SUDHL5 (cell line): Measurements from ENCODE around the genes SNED1 and DTYMK.

DNA sequence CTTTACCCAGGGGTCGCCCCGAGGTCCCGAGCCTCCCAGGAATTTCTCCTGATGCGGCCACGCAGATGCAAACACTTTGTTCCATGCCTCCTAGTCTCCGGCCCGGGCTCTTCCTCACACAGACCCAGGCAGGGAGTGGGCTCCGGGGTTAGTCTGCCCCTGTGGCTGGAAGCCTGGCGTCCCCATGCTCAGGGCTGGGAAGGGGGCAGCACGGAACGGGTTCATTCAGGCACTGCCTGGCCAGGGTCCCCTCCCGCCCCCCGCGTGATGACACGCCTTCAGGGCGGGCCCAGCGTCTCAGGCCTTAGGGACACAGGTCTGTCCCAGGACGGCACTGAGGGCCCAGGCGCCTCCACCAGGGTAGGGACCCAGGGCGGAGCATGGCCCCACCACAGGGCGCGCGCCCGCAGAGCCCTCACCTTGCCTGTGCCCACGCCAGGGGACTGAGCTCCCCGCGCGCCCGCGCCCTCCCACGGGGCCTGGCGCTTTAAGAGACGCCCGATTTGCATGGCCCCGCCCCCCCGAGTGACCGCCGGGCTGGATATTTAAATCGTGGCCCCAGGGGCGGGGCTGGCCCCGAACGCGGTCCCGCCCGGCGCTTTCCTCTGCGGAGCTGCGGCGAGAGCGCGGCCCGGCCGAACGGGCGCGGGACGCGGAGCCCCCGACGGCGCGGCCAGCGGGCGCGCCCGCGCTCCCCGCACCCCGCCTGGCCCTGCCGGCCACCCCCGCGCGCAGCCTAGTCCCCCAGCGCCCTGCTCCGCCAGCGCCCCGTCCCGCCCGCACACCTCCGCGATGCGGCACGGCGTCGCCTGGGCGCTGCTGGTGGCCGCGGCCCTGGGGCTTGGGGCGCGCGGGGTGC lies at the start of gene SNED1:
TSS of gene SNED1 (plus strand) at position 573 of the 859 bp plus-strand sequence.
- PRO-cap: no peak

GRCh38 chr2:241018800-241019740 lies 20.7 kb downstream of the SNED1 start:
- PRO-cap: no peak

- PRO-cap: no peak
Measured at GRCh38 chr2:241055374-241055941, 46.6 kb downstream of the MTERF4 start.

DNA sequence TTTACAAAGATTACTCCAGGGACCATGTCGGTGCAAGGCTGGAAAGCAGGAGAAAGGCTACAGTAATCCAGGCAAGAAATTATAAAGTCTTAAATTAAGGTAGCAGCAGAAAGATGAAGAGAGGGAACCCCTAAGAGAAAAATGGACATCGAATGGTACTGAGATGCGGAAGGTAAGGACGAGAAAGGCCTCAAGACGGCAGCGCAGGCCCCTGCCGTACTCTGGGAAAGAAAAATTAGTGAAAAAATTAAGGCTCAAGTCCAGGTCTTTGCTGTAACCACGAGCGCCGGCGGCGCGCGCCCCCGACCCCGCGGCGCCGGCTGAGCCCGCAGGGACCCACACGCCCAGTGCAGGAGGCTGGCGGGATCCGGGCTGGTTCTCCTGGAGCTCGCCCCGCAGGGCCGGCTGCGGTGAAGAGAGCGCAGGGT lies 584 bp downstream of the PASK start:
- PRO-cap: no peak

DNA sequence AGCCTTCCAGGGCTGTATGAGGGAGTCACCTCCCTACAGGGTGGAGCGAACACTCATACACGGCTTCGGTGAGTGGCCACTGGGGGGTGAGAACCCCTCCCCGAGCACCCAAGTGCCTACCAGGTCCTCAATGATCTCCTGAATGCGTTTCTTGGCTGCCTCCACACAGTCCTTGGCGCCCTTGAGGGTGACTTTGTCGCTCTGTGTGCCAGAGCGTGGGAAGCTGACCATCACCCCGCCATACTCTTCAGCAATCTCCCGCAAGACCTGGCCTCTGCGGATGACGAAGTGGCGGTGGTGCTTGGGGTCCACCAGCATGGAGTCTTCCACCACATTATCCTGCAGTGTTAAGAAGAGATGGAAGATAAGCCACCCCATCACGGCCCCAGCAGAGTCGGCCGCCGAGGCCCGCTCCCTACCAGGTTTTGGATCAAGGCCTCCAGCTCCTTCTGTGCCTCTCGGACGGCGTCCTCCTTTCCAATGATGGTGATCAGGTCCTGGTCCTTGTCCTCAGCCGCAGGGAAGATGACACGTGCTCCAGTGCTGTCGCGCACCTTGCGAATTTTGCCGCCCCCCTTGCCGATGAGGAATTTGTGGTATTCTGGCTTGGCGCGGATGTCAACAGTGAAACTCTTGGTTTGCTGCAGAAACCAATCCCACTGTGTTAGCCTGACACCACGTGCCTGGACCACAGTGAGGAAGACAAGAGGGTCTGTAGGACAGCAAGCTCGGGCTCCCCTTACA lies 51.2 kb downstream of the ANO7 start:
- PRO-cap: no peak

DNA sequence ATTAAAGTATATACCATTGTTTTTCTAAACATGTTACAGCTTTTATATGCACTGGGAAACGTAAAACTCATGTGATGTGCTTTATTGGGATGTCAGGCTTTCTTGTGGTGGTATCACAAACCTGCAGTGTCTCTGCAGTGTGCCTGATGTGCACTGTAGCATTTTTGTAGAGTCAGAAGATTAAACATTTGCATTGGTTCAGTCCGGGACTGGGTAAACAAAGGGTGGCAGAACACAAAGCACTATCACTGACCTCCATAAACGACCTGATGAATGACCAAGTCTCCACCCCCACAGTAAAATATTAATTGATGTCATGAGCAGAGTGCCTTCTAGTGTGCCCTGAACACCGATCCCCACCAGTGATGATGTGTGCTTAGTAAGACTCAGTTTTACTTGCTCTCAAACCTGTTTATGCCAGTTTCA lies 30.3 kb downstream of the HDLBP start:
- PRO-cap: no peak

DNA sequence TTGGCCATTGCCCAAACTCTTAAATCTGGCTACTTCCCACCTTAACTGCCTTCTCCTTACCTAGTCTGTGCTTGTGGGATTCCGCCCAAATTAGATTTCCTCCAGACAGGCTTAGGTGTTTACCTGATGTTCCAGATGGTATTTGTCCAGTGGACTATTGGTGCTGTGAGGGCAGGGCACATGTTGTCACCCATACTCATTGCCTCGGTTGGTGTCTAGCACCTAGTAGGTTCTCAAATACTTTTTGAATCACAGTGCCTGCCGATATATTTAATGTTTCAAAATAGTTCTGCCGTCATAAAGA lies 1.0 kb downstream of the SEPTIN2 start:
- PRO-cap: no peak

- PRO-cap: no peak
Measured at GRCh38 chr2:241329470-241329784, 13.7 kb downstream of the SEPTIN2 start.

GRCh38 chr2:241364808-241365198 lies 8.7 kb downstream of the FARP2 start:
- PRO-cap: no peak

DNA sequence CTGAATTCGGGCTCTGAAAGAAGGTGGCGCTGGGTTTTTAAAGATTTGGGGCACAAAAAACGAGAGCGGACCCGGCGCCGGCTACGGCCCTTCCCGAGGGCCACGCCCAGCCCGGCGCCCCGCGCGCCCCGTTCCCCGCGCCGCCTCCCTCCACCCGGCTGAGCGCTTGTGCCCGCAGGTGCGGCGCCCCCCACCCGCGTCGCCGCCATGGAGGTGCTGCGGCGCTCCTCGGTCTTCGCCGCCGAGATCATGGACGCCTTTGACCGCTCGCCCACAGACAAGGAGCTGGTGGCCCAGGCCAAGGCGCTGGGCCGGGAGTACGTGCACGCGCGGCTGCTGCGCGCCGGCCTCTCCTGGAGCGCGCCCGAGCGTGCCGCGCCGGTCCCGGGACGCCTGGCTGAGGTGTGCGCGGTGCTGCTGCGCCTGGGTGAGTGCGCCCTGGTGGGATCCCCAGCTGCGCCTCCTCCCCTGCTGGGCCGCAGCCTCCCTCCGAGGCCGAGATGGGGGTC lies 786 bp downstream of the BOK start:
- PRO-cap: no peak

- PRO-cap: no peak
Measured at GRCh38 chr2:241661541-241662184, 24.2 kb downstream of the ATG4B start.

DNA sequence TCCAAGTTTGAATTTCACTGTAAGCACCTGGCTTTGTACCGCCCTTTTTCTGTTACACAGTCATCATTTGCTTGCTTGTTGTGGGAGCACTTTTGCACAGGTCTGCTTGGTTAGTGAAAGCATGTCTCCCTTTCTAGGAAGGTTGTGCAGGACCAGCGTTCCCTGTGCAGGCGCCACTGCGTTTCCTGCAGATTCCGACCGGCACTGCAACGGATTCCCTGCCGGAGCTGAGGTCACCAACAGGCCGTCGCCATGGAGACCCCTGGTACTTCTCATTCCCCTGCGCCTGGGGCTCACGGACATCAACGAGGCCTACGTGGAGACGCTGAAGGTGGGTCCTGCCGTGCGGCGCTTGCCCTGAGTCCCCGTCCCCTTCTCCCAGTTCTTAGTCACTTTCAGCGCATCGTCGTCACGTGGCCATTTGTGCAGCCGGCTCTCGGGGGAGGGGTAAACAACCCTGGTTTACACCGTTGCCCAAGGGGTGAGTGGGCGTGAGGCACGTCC lies 20.1 kb downstream of the DTYMK start:
- PRO-cap: no peak

GRCh38 chr2:241675983-241676461 lies 10.6 kb downstream of the DTYMK start:
- PRO-cap: no peak

- PRO-cap: unidirectional peak, plus-strand start at chr2:241686371; unidirectional peak, plus-strand start at chr2:241686552
Measured at GRCh38 chr2:241685998-241686630, 501 bp downstream of the DTYMK start.

- PRO-cap: bidirectional peak, plus-strand start at chr2:241687020, minus-strand start at chr2:241686759; bidirectional peak, plus-strand start at chr2:241687377, minus-strand start at chr2:241687194
Measured at GRCh38 chr2:241686631-241687625, at the start of gene DTYMK. Gene DTYMK, minus strand, starts transcription at chr2:241686815.

DNA sequence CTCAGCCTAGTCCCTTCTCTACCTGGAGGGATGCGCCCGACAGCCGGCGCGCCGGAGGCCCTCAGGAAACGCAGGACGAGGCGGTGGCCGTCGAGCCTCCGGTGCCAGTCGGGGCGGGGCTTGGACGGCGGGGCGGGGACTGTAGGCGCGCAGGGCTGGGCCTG lies 176 bp upstream of the D2HGDH start:
- PRO-cap: bidirectional peak, plus-strand start outside the sequence, minus-strand start at position 69 of the sequence

DNA sequence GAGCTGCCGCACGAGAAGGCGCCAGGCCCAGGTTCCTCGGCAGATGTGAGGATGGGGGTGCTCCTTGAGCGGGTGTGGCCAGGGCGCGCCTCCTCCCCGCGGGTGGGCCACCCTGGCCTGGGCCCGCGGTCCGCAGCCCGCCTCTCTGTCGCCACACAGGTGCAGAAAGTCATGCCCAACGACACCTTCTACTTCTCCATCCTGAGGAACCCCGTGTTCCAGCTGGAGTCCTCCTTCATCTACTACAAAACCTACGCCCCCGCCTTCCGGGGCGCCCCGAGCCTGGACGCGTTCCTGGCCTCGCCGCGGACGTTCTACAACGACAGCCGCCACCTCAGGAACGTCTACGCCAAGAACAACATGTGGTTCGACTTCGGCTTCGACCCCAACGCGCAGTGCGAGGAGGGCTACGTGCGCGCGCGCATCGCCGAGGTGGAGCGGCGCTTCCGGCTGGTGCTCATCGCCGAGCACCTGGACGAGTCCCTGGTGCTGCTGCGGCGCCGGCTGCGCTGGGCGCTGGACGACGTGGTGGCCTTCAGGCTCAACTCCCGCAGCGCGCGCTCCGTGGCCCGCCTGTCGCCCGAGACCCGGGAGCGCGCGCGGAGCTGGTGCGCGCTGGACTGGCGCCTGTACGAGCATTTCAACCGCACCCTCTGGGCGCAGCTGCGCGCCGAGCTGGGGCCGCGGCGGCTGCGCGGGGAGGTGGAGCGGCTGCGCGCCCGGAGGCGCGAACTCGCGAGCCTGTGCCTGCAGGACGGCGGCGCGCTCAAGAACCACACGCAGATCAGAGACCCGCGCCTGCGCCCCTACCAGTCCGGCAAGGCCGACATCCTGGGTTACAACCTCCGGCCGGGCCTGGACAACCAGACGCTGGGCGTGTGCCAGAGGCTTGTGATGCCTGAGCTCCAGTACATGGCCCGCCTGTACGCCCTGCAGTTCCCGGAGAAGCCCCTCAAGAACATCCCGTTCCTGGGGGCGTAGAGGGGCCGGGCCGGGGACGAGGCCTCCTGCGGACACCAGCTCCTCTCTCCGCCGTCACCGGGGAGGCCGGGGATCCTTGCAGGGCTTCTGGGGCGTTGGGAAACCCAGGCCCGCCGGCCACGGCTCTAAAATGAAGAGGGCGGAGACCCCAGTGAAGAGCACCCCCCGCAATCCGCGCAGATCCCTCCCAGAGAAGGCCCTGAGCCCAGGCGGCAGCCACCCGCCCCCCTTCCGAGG lies 5.4 kb upstream of the NEU4 start:
- PRO-cap: no peak

DNA sequence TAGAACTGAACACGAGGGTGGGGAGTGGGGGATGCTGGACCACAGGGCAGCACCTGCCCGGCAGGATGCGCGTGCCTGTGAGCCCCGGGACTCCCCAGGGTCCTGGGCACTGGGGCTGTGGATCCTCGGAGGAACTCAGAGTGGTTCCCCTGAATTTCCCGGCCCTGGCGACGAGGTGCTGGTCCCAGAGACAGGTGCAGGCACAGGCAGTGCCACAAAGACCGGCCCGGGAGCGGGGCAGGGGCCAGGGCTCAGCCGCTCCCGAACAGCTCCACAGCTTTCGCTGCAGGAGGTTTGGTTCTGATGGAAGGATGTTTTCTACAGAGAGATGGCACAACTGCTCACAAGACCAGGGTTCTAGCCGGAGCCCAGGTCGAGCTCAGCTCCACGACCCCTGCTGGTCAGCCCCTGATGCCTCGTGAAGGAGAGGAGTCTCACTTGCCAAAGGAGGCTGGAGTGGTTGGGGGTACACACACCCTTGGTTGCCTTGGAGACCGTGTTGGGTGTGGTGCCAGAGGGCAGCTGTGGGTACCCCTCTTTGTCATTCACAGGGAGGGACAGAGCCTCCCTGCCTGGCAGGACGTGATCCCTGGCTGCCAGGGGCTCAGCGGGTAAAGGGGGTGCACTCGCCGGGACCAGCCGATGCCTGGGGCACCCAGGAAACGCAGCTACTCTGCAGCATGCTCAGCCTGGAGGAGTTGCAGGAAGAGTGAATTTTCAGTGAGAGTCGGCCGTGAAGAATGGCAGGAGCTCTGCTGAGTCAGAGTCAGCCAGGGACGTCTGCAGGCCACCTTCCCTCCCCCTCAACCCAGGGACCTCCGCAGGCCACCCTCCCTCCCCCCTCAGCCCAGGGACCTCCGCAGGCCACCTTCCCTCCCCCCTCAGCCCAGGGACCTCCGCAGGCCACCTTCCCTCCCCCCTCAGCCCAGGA lies 4.3 kb upstream of the NEU4 start:
- PRO-cap: no peak

GRCh38 chr2:241807997-241808381 lies 1.0 kb upstream of the NEU4 start:
- PRO-cap: no peak

DNA sequence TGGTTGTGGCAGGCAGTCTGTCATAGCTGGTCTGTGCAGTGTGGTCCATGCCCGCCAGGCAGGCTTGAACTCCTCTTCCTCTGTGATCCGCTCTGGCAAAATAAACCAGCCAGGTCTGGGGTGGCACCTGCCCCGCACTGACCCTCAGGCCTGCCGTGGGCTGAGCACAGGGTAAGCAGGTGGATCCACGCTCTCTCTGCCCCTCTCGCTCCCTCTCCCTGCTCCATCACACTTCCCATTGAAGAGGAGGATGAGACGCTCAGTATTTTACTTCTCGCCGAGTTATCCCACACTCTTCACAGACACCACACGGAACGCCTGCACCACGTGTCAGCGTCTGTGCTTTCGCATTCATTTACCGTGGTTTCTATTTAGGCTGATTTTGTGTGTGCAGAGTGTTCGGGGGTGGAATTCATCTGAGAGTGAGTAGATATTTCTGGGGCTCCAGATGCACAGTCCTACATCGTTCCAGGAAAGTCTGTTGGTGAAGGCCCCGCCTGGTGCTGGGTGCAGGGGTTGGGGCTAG lies 25.7 kb upstream of the FAM240C start:
- PRO-cap: no peak